ENCODE results near the genes CNOT6, BTNL8, BTNL3 and TRIM52.

GRCh38 chr5:180494287-180495417, at the start of gene CNOT6:
TSS of gene CNOT6 (plus strand) at chr5:180494379.
- PRO-cap: unidirectional peak, plus-strand start at chr5:180494368; unidirectional peak, plus-strand start at chr5:180494427; unidirectional peak, minus-strand start at chr5:180494934

GRCh38 chr5:180808480-180809120, 6.0 kb upstream of the MGAT1 start:
- PRO-cap: no peak

GRCh38 chr5:180821718-180822105, 19.1 kb upstream of the MGAT1 start:
- PRO-cap: no peak

- PRO-cap: no peak
These were observed 29.2 kb upstream of the MGAT1 start for GRCh38 chr5:180831839-180832164.

- PRO-cap: no peak
These were observed at the start of gene BTNL8 for GRCh38 chr5:180898622-180899426. TSS of gene BTNL8 (plus strand) at chr5:180899159.

DNA sequence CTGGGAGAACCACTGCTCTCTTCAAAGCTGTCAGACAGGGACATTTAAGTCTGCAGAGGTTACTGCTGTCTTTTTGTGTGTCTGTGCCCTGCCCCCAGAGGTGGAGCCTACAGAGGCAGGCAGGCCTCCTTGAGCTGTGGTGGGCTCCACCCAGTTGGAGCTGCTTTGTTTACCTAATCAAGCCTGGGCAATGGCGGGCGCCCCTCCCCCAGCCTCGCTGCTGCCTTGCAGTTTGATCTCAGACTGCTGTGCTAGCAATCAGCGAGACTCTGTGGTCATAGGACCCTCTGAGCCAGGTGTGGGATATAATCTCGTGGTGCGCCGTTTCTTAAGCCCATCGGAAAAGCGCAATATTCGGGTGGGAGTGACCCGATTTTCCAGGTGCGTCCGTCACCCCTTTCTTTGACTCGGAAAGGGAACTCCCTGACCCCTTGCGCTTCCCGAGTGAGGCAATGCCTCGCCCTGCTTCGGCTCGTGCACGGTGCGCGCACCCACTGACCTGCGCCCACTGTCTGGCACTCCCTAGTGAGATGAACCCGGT, 9.0 kb downstream of the BTNL8 start:
- PRO-cap: no peak

DNA sequence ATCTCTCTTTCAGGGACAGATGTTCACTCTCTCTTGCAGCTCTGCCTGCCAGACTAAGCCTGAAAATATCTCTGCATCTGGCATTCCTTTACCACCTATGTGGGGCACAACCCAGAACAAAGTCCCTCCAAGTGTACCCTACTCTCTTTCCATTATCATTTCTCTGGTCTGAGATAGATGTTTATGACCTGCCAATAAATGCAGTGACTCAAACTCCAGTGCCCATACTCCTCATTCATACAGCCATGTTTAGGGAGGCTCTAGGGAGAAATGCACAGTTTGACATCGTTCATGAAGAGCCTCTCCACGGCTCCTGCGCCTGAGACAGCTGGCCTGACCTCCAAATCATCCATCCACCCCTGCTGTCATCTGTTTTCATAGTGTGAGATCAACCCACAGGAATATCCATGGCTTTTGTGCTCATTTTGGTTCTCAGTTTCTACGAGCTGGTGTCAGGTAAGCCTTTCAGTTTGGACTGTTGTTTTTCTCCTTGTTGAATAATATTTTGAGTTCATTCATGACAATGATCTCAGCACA, at the start of gene BTNL3:
BTNL3 (plus strand) TSS at position 225 of the 537 bp plus-strand sequence.
- PRO-cap: no peak

DNA sequence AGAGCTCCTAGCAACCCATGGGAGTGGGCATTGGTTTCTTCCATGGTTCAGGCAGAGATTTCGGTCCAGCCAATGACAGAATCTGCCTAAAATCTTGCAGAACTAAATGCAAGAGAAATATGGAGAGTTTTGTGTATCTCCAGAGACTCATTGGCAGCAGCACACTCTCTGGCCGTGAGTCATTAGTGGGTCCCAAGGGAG, 4.4 kb downstream of the BTNL9 start:
- PRO-cap: no peak

GRCh38 chr5:181159168-181159684, 11.8 kb downstream of the OR2V2 start:
- PRO-cap: no peak

DNA sequence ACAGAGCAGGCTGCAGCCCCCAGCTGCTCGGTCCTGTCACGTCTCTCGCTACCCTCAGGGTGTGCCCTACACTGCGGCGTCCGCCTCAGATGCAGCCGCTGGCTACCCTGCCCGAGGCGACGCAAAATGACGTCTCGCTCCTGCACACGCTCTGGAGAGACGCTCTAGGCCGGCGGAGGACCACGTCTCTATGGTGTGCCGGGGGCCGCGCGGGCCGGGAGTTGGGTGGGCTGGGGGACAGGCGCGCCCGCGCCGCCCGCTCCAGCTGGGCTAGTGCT, at the start of gene TRIM52:
TRIM52 (minus strand) TSS at position 121 of the 278 bp plus-strand sequence.
- PRO-cap: bidirectional peak, plus-strand start at position 191 of the sequence, minus-strand start at position 121 of the sequence

- PRO-cap: no peak
These were observed 6.3 kb upstream of the TRIM52 start for GRCh38 chr5:181267200-181267774.

Measured in ascending aorta (tissue), 1 donor.